Breast (tissue), 4 donors: Measurements from ENCODE around the gene CUTA.

DNA sequence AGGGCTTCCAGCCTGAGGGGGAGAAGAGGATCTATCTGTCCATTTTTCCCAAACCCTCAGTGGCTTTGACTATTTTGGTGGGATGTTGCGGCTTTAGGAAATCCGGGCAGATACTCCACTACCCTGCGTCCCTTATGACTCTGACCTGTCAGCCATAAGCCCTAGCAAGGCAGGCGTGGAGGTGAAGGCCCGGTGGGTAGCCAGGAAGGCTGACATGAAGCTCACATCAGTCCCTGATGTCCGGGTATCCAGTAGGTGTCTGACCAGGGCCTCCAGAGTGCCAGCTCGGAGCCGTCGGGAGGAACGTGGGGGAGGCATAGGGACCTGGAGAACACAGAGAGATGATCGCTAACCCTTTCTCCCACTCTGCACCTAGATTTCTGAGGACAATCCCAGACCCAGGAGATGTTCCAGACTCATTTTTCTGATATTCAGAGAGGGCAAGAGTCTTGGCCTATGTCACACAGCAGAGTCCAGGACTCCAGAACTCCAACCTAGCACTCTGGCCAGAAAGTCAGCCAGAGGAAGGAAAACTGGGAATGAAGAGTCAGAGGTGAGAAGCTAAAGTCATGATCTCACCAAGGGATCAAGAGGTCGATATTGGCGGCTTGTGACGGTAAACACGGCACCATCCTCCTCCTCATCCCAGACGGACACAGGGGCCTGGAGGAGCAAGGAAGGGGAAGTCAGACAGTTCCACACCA is 2.1 kb downstream of the RGL2 start:
- PRO-cap, 3 experiments, result no peak in any of the 3 experiments
- RRBS, result 83% methylated on average over 4 of the region's 16 CpGs

GRCh38 chr6:33302904-33303217 is 4.1 kb upstream of the RGL2 start:
- PRO-cap, 3 experiments, result no peak in any of the 3 experiments
- RRBS, result no CpG with 5 or more reads among the region's 11 CpGs

DNA sequence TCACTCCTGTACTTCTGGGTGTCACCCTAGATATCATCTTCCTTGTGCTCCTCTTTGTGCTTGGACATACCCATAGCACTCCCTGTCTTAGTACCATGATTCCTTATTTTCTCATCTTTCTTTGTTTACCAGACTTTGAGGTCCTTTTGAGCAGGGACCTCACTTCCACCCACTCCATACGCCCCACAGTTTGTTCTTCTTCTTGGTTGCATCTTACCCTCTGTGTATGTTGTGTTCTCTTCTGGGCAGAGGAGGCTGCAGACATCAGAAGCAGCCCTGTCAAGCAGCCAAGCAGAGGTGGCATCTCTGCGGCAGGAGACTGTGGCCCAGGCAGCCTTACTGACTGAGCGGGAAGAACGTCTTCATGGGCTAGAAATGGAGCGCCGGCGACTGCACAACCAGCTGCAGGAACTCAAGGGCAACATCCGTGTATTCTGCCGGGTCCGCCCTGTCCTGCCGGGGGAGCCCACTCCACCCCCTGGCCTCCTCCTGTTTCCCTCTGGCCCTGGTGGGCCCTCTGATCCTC is 6.1 kb upstream of the PHF1 start:
- PRO-cap, 3 experiments, result no peak in any of the 3 experiments
- RRBS, result 79% methylated on average over 5 of the region's 11 CpGs

DNA sequence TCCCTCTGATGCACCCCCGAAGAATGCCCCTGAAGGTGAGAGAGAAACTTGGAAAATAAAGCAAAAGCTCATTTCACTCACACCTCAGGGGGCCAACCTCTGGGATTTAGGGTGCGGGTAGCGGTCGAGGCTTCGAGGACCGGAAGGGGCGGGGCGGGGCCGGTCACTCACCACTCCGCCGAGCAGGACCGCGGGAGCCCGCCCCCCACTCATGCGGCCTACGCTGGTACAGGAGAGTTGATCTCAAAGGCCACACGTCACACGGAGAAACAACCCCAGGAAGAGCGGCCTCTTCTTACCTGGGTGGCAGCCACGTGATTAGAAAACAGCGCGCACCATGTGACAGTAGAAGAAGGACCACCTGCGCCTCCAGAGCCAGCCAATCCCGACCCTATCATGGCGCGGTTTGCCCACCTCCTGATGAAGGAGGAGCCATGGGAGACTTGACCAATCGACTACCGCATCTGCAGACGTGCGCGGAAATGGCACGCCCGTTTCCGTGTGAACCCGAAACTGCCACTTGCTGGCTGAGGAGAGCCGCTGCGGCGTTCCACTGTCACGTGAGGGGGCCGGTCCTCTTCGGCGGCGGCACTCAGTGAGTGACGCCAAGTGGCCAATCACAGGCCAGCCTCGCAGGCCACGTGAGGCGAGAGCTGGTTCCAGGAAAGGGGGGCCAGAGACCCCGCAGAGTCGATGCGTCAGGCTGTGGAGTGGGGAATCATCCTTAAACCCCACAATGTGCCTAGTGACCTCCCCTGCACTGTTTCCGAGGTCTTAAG is at the start of gene CUTA:
Gene CUTA (minus strand): TSS at position 320 of the 779 bp plus-strand sequence.
- PRO-cap, 3 experiments, result peak in 3 of 3 experiments; most common plus-strand start position 246 of the sequence (in 1); most common minus-strand start position 271 of the sequence (in 3)
- RRBS, result no CpG with 5 or more reads among the region's 51 CpGs

- PRO-cap, 3 experiments, result peak in 3 of 3 experiments; most common plus-strand start chr6:33425809 (in 3); most common minus-strand start chr6:33426254 (in 3)
- RRBS, result 4% methylated on average over 22 of the region's 40 CpGs
Measured at GRCh38 chr6:33425594-33426436, 6.0 kb downstream of the SYNGAP1 start.

DNA sequence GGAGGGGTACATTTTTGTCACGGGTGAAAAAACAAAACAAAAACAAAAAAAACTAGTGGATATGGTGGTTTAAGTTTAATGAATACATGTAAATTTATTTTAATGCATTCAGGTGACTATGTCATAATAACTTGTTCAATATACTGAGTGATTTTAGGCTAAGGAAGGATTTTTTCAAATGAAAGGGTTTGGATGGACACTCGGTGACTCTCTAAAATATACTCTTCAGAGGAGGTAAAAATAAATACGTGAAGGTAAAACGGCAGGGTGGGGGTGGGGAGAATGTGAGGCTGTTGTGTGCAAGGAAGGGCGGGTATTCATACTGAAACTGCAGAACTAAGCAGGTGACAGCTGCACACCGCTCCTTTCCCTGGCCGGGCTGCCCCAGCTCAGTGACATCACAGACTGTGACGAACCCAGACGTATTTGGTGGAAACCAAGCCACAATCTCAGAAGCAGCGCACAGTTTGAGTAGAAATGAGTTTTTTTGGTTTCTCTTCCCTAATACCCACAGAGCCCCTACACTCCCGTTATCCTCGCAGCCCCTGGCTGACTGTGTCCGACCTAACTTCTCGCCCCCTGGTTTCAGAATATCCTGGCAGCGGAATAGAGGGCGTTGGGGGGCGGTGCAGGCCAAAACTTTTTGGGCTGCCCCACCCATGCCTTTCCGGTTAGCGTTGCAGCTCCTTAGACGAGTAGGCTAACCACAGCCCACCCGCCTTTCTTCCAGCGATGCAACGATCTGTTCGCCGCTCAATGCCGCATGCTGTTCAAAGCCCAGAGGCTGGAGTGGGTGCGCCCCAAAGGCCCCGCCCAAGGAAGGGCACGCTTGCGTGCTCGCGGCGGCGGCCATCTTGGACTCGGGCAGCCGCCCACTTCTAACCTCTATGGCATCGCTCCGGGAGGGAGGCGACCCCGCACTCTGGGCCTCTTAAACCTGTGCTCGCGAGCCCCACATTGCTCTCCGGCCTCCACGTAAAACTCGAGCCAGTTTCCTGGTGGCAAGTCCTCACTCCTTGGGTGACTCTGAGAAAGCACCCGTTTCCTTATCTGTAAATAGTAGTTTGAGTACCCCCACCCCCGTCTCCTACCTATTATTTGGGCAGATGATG is 9.1 kb downstream of the BAK1 start:
- PRO-cap, 3 experiments, result peak in 3 of 3 experiments; most common plus-strand start position 858 of the sequence (in 2); most common minus-strand start position 744 of the sequence (in 3)
- RRBS, result 2% methylated on average over 6 of the region's 47 CpGs

DNA sequence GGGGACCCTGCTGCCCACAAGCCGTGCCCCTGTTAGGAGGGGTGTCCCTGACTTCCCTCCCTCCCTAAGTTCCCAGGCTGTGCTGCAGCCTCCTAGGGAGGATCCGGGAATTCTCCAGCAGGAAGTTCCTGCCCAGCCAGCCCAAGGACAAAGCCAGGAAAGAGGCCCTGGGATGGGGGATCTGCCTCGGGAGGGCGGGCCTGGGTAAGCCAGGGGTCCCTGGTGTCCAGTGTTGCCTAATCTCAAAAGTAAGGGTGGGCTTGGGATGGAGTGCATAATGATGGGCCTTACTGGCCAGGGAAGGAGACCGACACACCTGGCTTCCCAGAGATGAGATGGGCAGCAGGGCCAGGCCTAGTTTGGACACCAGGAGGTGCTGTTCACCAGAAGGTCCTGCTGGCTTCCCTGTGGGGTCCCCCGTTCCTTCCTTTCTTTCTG is 9.4 kb upstream of the BAK1 start:
- PRO-cap, 3 experiments, result no peak in any of the 3 experiments
- RRBS, result no CpG with 5 or more reads among the region's 6 CpGs

- PRO-cap, 3 experiments, result no peak in any of the 3 experiments
- RRBS, result no CpG with 5 or more reads among the region's 8 CpGs
Measured at GRCh38 chr6:33589904-33590644, 10.0 kb upstream of the BAK1 start.

GRCh38 chr6:33593084-33593851 is 13.2 kb upstream of the BAK1 start:
- PRO-cap, 3 experiments, result no peak in any of the 3 experiments
- RRBS, result no CpG with 5 or more reads among the region's 38 CpGs

DNA sequence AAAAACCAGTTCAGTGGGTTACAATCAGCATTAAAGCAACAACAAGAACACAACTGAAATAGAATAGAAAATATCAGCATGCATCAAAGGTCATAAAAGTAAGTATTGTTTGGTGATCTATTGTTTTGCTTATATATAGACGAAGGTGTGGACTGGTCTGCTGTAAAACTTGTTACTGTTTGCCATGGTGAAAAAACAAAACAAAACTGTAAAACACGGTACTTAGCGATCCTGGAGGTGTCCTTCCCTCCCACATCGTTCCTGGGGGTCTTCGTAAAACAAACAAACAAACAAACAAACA is 1.3 kb upstream of the ITPR3 start:
- PRO-cap, 3 experiments, result no peak in any of the 3 experiments
- RRBS, result no CpG with 5 or more reads among the region's 5 CpGs

- PRO-cap, 3 experiments, result no peak in any of the 3 experiments
- RRBS, result no CpG with 5 or more reads among the region's 8 CpGs
Measured at GRCh38 chr6:33623794-33624114, 2.6 kb downstream of the ITPR3 start.

GRCh38 chr6:33748393-33749386 is 2.0 kb upstream of the IP6K3 start:
- PRO-cap, 3 experiments, result no peak in any of the 3 experiments
- RRBS, result no CpG with 5 or more reads among the region's 16 CpGs

GRCh38 chr6:33999936-34000253 is 146.0 kb downstream of the GRM4 start:
- PRO-cap, 3 experiments, result peak in 1 of 3 experiments; most common minus-strand start chr6:34000036 (in 1)
- RRBS, result no CpG with 5 or more reads among the region's 5 CpGs

DNA sequence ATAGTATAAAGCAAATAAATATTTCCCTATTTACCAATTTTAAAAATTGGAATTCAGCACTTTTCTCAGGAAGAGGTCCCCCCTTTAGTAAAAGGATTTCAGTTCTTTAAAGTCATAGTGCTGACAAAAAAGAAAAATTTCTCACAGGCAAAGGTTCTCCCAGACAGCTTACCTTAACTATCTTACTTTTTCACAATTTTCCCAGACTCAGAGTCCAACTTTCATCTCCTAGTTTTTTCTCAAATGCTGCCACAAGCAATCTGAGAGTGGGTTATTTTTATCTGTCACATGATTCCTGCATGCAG is 50.0 kb upstream of the SMIM29 start:
- PRO-cap, 3 experiments, result no peak in any of the 3 experiments

DNA sequence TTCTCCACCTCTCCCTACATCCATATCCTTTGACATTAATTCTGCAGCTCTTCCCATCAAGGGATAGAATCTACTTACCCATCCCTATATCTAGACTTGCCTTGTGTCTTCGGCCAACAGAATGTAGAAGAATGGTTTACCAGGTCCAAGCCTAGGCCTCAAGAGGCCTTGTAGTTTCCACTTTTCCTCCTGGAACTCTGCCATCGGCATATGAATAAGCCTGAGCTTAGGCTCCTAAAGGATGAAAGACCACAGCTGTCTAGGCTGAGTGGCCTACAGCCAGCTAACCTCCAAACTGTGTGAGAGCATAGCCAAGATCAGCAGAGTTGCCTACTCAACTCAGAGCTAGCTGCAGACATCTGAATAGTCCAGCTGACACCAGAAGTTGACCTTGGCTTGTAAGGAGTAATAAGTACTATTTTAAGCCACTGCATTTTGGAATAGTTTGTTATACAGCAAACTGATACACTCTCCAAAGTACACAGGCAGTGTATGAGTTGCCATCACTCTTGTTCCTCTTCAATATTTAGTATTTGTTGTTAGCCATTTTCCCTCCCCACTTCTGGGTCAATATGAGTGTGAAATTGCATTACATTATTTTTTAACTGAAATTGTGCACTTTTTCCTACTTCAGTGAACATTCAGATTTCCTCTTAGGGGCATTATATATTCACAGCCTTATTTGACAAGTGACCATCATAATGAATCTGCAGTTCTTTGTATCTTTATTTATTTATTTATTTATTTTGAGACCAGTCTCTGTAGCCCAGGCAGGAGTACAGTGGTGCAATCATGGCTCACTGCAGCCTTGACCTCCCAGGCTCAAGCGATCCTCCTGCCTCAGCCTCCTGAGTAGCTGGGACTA is 52.7 kb upstream of the SMIM29 start:
- PRO-cap, 3 experiments, result no peak in any of the 3 experiments
- RRBS, result no CpG with 5 or more reads among the region's 3 CpGs

- PRO-cap, 3 experiments, result no peak in any of the 3 experiments
- RRBS, result no CpG with 5 or more reads among the region's 5 CpGs
Measured at GRCh38 chr6:34332316-34332884, 60.1 kb downstream of the NUDT3 start.

DNA sequence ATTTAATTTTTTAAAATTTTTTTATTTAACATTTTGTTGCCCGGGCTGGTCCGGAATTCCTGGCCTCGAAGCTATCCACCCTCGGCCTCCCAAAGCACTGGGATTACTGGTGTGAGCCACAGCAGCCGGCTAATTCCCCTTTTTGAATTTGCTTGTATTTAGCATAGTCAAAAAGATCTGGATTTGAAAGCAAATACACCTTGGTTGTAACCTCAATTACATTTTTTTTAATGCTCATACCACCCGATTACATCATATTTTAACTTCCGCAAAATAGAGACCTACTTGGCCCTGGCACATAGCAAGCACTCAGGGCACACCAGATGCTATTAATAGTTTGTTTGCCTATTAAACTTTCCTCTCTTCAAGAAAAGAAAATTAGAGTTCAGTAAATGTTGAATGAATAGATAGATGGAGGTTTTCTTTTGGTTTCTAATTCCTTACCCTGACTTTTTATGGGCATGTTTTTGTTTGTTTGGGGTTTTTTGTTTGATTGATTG is 1.2 kb upstream of the NUDT3 start:
- PRO-cap, 3 experiments, result no peak in any of the 3 experiments
- RRBS, result 25% methylated on average over 3 of the region's 7 CpGs

DNA sequence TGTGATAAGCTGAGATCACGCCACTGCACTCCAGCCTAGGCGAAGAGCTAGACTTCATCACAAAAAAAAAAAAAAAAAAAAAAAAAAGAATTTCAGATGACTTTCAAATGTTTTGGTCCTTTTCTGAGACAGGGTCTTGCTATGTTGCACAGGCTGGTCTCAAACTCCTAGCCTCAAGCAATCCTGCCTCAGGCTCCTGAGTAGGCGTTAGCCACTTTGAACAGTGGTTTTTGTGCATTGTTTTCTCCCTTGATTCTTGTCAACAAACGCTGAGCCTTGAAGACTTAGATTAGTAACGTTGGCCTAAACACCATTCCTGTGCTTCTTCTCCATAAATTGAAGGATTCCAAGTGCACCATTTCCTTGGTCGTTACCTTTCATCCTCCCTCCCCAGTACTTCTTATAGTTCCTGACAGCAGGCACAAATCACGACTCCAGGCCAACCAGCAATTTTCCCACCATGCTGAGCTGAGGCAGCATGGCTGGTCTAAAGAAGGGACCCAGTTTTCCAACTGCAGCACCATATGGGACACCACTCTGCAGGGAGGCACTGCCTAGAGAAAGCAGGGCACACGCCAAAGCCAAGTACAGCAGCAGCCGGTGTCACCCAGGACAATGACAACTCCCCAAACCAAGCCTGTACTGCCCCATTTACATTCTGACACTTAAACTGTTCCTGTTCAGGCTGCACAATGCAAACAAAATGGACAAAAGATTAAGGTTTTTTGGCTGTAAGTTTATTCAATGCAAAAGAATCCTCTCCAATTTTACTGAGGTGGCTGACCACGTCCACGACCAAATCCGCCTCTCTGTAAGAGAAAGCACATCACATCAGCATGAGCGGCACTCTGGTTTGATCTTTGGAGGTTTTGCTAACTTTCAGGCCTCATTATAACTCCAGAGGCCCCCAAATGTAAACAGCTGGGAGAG is 8.9 kb downstream of the RPS10 start:
- PRO-cap, 3 experiments, result no peak in any of the 3 experiments
- RRBS, result no CpG with 5 or more reads among the region's 13 CpGs

- PRO-cap, 3 experiments, result no peak in any of the 3 experiments
- RRBS, result no CpG with 5 or more reads among the region's 9 CpGs
Measured at GRCh38 chr6:34447811-34448494, 17.9 kb upstream of the PACSIN1 start.

DNA sequence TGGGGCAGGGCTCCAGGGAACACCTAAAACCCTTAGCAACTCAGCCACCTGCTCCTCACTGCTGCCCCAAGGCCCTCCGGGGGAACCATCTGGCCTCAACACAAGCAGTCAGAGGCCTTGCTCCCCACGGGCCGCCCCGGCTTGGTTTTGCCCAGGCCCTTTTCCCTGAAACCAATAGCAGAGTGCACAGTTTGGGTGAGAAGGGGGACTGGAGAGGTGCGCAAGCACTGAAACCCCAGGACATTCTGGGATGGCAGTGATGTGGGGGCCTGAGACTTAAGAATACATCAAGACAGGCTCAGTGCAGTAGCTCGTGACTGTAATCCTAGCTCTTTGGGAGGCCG is 10.8 kb downstream of the SPDEF start:
- PRO-cap, 3 experiments, result peak in 1 of 3 experiments; most common plus-strand start position 189 of the sequence (in 1)
- RRBS, result 58% methylated on average over 4 of the region's 7 CpGs